Neural cell (in vitro differentiated cells): Measurements from ENCODE around the gene ADD3.

- RAMPAGE, long total RNA, result no peak
These were observed 132.2 kb downstream of the SORCS1 start for GRCh38 chr10:107032262-107032849.

DNA sequence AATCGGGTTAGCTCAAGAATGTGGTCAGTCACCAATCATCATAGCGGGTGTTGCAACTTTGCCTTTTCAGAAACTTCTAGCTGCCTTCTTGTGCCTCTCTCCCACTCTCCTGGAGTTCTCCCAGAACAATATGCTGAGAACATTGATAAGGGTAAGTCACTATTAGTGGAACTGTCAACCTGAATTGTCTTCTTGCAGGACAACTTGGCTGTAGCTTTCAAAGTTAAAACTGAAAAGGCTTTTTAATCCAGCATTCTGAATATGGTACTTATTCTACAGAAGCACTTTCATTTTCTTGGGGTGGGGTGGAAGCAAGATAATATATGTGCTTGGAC lies 525.0 kb upstream of the SORCS1 start:
- RAMPAGE, long total RNA, result no peak

- RAMPAGE, long total RNA, result no peak
These were observed 1151.2 kb upstream of the SORCS1 start for GRCh38 chr10:108315485-108316407.

GRCh38 chr10:109965295-109965863 lies 42.1 kb upstream of the XPNPEP1 start:
- RAMPAGE, long total RNA, result no peak

DNA sequence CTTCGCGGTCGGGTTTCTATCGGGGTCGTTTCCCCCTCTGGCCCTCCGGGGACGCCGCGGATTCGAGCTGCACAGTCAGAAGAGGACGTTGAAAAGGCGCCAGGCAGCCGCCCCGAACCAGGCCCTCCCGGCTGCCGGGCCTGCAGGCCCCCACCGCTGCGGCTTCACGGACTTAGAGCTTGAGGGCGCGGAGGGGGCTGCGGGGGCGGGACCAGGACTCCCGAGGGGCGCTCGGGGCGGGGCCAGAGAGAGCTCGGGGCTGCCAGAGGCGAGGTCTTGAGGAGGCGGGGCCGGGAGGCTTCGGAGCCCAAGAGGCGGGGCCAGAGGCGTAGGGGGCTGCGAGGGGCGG lies 275 bp upstream of the ADD3 start:
- RAMPAGE, long total RNA, result no peak

GRCh38 chr10:110007884-110008437 lies at the start of gene ADD3:
Gene ADD3 (plus strand): TSS chr10:110007984.
- RAMPAGE, long total RNA, result no peak

- RAMPAGE, long total RNA, result no peak
These were observed 55.9 kb upstream of the MXI1 start for GRCh38 chr10:110151481-110152029.

- RAMPAGE, long total RNA, result start-site peak on the plus strand at chr10:110209345-110209474, 61 and 107 reads in 2 replicates
These were observed 1.4 kb downstream of the MXI1 start for GRCh38 chr10:110208434-110209481.

GRCh38 chr10:110209482-110209766 lies 2.0 kb downstream of the MXI1 start:
- RAMPAGE, long total RNA, result start-site peak on the minus strand at chr10:110209564-110209622, 19 and 23 reads in 2 replicates

DNA sequence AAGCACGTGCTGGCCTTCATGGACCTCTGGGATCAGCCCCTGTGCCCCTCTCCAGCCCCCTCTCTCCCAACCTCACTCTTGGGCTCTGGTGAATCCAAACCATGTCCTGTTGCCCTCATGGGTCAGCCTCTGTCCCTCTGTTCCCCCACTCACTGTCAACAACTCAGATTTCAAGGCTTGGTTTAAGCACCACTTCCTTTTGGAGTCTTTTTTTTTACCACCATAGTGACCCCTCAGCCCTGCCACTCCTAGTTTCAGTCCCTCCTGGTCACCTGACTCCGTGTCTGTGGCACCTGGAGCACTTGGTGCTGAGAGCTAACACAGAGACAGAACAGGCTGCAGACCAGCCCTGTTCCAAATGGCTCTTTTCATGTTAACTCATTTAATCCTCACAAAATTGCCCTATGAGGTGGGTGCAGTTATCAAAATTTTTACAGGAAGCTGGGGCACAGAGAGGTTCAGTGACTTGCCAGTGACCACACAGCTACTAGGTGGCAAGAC lies 53.5 kb upstream of the SMNDC1 start:
- RAMPAGE, long total RNA, result no peak

- RAMPAGE, long total RNA, result no peak
These were observed 71.4 kb upstream of the SMNDC1 start for GRCh38 chr10:110375829-110376750.

DNA sequence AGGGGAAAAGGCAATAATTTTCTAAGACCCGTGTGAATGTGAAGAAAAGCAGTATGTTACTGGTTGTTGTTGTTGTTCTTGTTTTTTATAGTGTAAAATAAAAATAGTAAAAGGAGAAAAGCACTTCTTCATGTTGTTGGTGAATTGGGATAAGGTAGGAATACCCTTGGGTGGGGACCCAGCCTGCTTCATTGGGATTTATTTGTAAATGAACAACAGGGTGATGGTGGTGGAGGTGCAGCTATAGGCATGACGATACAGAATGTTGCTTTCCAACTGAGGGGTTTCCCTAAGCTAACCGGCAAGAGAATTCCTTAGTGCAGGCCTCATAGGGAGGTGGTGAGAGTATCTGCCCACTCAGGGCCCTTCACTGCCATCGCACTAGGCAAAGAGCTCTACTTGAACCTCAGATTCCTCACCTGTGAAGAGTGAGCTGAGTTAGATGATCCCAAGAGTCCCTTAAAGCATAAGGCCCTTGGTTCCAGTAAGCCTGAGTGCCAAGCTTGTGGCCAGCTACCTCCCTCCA lies 13.8 kb downstream of the DUSP5 start:
- RAMPAGE, long total RNA, result no peak

- RAMPAGE, long total RNA, result no peak
These were observed 15.8 kb downstream of the SMC3 start for GRCh38 chr10:110583313-110583603.

GRCh38 chr10:110730487-110731210 lies 86.5 kb downstream of the RBM20 start:
- RAMPAGE, long total RNA, result no peak

DNA sequence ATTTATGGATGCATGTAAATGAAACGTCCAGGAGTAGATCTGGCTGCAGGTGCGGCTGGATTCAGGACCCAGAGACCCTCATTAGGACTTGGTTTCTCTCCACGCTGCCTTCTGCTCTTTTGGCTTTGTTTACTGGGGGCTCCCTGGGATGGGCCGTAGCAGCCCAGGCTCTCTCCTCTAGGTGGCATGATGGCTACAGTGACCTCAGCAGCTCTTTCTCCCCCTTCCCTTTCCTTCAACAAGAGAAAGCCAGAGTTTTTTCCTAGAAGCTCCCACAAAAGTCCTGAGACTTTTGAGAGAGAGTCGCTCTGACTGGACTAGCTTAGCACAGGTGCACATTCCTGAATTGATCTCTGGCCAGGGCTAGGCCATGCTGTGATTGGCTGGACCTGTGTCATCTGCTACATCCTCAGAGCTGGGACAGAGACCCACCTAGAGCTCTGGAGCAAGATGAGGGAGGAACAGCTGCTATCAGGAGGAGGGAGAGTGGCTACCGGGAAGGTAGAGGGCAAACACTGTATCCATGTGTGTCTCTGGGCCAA lies 67.8 kb upstream of the PDCD4 start:
- RAMPAGE, long total RNA, result no peak

- RAMPAGE, long total RNA, result no peak
These were observed 972 bp downstream of the PDCD4 start for GRCh38 chr10:110872734-110873065.

- RAMPAGE, long total RNA, result no peak
These were observed 27.9 kb downstream of the SHOC2 start for GRCh38 chr10:110947088-110947953.

- RAMPAGE, long total RNA, result no peak
These were observed 21.7 kb upstream of the TECTB start for GRCh38 chr10:112261637-112261836.

DNA sequence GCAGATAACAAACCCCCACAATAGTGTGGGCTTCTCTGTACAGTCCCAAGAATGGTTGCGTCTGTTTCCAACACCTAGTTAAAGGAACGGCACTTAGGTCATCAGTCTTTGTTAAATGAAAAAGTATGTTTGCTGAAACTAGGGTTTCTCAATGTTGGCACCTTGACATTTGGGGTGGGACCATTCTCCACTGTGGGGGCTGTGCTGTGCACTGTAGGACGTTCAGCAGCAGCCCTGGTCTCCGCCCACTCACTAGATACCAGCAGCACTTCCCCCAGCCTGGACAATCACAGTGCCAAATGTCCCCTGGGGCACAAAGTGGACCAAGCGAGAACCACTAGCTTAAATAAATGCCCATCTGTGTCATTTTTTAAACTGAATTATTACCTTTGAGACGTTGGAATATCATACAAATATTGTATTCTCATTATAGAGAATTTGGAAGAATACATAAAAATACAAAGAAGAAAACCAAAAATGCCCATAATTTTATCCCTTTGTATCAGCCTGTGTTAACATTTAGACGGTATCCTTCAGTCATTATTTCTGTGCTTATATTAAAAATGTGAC lies 13.9 kb downstream of the TECTB start:
- RAMPAGE, long total RNA, result no peak

- RAMPAGE, long total RNA, result no peak
These were observed 11.7 kb upstream of the ACSL5 start for GRCh38 chr10:112361933-112362872.